Measurements from ENCODE around the genes PDE5A and SPRY1.

DNA sequence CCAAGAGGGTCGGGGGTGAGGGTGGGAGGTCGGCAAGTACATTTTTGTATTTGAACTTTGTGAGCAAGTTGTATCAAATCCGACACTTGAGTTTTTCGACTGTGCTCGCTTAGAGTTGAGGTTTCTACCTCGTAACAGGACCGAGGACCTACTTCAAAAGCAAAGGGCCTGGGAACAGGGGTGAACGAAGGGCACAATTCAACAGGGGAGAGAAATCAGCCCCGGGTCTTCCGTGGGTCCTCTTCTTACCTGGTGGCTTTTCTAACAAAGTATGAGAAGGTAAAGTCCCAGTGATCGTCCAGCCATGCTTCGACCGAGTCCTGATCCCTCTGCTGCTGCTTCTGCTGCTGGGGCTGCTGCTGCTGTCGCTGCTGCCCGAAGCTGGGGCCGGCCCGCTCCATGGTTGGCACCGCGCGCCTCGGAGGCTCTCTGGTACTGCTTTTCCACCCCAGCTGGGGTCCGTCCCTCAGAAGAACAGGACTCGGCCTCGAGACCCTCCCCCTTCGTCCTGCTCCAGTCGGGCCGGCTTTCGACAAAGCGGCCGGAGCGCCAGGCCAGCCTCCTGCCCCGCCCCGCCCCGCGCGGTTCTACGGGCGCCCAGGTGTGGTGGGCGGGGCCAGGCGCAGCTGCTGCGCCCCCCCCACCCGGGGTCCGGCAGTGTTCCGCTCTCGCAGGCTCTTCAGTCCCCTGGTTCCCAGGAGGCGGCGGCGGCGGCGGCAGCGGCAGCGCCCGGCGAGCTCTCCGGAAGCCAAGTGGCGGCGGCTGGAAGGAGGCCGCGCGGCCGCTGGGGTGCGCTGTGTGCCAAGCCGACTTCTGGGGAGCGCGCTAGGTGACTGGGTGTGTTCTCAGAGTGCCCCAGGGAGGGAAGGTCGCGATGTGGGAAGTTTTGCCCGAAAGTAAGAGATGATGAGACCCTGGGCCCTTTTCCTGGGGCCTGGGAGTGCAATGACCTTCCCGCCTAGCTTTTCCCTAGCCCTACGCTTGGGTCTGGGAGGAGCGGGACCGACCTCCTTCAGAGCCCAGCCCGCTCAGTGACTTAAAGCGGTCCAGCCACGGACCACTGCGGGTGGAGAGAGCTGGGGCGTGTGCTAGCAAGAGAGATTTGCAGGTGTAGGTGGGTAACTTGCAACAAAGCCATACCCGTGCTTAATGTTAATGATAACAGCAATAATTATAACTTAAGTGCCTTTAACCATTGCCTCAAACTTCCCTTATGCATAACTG, at the start of gene PDE5A:
Gene PDE5A (minus strand): TSS at position 534 of the 1,224 bp plus-strand sequence.
- PRO-cap = bidirectional peak, plus-strand start at position 690 of the sequence, minus-strand start at position 445 of the sequence; unidirectional peak, minus-strand start at position 741 of the sequence; bidirectional peak, plus-strand start at position 1,039 of the sequence, minus-strand start at position 741 of the sequence

DNA sequence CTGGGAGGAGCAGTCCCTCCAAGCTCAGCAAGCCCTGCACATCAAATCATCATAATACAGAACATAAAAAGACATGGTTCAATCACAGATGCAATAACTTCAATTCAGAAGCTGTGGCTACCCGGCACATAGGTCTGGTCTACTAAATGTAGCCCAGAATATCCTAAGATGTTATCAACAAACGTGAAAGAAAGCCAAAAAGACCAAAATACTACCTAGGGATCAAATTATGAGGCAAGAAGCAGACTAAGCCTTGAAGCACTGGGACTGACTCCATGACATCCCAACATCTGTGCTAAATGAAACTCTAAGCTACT, 81.8 kb downstream of the MAD2L1 start:
- PRO-cap = no peak

DNA sequence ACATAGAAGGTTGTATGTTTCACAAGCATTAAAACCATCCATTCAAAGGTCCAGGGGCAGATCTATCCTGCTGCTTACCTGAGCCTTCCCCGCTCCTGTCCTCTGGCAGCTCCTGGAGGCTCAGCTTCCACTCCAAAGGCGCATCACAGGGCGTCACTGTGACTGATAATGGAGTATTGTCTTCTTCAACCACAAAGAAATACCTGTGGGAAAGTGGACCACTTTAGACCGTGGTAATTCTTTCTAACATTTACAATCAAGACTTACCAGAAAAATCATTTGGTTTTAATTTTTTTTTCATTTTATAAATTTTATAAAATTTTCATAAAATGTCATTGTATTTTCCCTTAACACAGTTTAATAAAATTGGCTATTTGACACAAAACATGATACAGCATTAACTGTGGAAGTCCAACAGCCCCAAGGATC, 32.5 kb downstream of the NDNF start:
- PRO-cap = no peak

- PRO-cap = unidirectional peak, plus-strand start at chr4:121070901; bidirectional peak, plus-strand start at chr4:121071355, minus-strand start at chr4:121071201
Observed at GRCh38 chr4:121070620-121071802, 1.3 kb downstream of the NDNF start.

GRCh38 chr4:121139907-121140106, 24.3 kb downstream of the TNIP3 start:
- PRO-cap = no peak

- PRO-cap = no peak
Observed at GRCh38 chr4:121199920-121200612, 35.9 kb upstream of the TNIP3 start.

GRCh38 chr4:121551976-121552371, 144.8 kb downstream of the ANXA5 start:
- PRO-cap = no peak

DNA sequence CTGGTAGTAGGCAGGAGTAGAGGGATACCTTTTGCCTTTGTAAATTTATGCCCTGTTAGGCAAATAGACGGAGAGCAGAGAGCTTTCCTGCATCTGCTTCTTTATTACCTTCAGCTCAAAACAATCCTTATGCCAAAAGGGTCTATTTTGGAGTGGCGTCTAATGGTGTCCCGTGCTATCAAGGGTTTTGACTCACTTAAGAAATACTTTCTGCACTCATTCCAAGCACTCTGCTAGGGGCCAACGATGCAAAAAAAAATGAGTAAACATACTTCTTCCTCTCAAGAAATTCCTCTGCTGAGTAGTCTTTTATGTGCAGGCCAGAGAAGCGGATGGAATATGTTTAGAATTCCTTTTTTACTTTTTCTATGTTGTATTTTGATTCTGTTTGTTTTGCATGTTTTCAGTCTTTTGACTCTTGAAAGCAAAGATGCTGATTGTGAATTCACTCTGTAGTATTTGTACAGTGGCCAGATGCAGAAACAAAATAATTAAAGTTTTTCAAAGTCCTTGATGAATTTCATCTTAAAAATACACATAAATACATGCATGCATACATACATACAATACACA, 131.7 kb downstream of the ANXA5 start:
- PRO-cap = no peak

GRCh38 chr4:121681511-121681803, 15.3 kb downstream of the ANXA5 start:
- PRO-cap = no peak

DNA sequence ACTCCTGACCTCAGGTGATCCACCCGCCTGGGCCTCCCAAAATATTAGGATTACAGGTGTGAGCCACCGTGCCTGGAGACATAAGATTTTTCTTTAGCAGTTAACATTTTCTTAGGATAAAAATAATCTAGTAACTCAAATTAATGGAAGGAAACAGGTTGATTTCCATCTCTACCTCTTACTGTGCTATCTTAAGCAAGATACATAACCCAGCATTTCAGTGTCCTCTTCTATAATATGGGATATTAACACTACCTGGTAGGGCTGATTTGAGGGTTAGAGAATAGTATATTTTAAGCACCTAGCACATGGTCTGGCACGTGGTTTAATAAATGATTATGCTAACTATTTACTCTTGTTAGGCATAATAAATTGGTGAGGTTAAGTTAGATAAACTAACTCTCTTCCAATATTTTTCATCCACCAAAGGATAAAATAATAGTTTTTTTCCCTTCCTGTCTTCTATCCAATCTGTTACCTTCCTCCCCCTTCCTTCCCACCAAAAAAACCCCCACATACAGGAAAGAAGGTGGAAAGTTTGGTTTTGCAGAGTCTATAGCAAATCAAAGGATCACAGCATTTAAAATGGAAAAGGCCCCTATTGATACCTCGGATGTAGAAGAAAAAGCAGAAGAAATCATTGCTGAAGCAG, 10.8 kb downstream of the CCNA2 start:
- PRO-cap = no peak

DNA sequence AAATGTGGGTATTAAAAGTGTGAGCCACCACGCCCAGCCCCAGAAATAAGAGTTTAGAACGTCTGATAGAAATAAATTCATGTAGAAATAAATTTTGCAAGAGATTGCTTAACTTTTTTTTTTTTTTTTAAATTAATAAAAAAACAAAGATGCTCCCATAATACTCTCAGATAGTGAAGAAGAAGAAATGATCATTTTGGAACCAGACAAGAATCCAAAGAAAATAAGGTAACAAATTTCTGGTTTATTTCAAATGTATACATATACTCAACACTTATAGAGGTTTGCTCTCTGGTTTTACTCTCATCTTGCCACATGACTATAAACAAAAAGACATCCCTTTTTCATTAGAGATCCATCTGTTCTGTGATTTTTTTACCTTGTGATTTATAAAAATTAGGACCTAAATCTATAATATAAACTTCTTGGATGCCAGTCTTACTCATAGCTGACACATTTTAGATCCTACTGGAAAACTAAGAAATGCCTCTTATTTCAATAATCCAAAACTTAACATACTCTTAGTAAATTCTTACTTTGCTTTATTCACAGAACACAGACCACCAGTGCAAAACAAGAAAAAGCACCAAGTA, 7.4 kb downstream of the CCNA2 start:
- PRO-cap = no peak

DNA sequence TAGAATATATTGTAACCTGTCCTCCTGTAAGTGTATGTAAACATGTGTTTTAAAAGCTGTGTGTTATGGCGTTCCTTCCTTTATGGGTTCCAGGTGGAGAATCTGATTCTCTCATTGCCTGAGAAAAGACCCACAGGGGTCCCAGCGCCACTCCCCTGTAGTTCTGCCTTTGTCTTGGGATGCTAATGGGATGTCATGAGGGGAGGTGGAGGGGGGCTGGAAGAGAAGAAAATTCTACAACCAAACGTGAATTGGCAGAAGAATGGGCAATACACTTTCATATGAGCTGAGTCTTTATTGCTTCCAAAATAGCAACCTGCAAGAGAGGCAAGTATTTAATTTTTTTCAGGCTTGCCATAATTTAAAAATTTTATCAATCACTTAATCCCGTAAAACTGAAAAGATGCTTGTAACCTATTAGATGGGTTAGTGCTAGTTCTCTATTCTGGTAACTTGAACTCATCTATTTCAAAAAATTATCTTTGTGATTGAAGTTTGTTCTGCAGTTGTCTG, 1.8 kb downstream of the FGF2 start:
- PRO-cap = no peak

DNA sequence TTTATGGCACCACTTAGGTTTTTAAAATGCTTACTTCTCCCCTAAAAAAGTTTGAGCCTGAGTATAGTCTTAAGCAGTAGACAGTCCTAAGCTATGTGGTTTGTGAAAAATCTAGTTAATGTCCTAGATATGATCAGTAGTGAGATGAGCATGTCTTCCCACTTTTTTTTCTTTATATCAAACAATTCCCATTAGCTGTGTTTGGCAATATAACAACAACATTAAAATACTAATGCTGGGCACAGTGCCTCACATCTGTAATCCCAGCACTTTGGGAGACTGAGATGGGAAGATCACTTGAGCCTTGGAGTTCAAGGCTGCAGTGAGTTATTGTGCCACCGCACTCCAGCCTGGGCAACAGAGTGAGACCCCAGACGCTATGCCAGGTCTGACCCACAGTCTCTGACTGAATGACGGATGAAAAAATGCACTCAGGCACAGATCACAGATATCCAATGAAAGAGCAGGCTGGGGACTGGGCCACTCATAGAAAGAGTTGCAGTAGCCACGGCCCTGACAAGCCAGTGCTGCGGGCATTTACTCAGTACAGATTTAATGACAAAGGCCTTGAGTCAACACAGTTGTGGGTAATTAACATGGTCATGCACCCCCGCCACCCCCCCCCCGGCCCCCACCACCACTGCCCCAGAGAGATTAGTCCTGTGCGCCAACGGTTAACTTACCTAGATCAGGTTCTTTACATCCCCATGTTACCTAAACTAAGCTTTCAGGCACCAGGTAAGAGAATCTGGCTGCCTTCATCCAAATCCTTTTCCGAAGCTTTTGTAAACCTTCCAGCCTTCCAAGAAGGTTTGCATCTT, 22.7 kb downstream of the NUDT6 start:
- PRO-cap = no peak

DNA sequence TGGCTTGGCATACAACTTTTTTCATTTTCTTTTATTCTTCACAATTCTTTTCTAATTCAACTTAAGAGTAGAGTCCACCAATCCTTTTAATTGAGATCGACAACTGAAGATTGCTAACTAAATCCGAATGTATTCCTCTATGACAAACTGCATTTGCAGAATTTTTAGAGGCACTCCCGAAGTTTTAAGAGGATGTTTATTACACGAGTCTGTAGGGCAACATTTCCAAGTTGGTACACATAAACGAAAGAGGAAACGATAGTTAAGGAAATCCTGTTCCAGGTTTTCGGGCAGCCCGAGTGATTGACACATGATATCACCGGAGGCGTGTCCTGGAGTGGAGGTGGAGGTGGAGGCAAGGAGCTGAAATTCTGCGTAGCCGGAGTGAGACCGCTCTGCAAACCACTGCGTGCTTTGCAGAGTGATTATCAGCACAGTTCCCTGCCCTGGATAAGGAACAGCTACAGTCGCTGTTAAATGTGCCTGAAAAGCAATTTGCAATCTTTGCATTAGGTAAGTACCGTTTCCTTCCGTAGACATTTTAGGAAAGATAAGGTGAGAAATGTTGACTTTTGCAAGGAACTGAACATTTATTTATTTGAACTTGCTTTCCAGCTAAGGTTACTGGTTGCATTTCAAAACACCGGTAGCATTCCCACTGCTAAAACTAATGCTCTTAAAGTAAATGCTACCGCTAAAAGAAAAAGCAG, at the start of gene SPRY1:
Gene SPRY1 (plus strand): TSS at position 376 of the 710 bp plus-strand sequence.
- PRO-cap = bidirectional peak, plus-strand start at position 376 of the sequence, minus-strand start at position 213 of the sequence

DNA sequence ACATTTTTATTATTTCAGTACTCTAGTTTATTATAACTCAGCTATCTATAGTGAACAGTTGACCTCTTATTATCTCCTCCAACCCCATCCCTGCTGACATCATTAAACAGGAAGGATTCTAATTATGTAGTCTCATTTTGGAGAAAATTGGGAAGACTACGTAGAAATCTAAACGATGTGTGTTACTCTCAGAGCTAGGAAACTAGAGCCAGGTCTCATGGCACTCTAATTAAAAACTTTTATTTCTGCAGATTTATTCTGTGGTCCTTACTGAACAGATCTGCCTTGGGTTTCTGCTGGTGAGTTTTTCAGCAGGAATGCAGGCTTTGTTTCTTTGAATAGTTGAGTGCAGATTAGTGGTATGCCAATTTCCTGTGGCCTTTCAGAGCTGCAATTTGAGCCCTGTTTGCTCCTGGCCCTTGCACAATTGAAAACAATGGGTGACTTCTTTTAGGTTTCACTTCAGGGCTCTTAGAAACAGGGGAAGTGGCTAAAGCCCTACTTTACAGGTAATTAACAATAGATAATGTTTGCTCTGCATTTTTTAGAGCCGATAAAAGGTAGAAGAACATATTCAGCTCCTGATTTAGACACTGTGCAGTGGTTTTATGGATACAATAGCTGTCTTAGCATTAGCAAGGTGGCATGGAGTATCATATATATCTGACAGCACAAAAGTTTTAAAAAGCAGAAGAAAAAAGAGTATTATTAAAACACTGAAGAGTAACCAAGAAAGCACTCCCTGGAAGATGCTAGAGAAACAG, 21.8 kb downstream of the SPRY1 start:
- PRO-cap = no peak

DNA sequence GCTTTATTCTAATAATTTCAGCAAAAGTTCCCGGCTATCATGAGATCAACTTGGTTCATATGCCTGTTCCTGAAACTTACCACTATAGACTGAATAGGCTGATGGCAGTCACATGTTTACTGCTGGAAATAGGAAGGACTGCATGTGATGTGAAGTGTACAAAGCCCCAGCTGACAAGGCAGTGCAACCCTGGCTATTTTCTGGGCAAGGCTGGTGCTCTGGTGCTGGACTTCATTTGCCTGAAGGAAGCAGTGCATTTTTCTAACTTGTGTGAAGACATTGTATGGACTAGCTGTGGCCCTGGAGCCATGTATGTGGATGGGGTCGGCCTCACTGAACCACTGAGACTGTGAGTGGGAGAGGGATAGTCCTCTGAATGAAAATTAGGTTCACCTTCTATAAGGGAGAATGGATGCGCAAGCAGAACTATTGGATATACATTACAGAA, 107.5 kb downstream of the SPRY1 start:
- PRO-cap = no peak

DNA sequence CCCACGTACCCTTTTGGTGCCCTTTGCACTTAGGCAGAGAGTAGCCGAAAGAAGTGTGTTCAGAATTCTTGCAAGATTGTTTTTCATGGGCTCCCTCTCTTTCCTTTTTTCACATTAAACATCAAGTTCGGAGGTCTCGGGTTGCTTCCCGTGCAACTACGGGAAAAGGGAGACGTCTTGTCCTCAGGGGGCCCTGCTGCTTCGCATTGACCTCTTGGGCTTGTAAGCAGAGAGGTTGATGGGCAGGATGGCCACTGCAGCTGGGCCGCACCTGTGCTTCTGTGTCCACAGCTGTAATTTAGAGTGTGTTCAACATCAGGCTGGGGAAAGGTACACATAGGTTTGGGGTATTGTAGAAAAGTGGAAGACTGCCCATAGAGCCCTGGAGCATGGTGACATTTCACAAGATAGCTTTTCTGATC, 109.7 kb downstream of the SPRY1 start:
- PRO-cap = no peak

- PRO-cap = bidirectional peak, plus-strand start at chr4:123827144, minus-strand start at chr4:123826944
Observed at GRCh38 chr4:123826758-123827246, 430.2 kb downstream of the SPRY1 start.

- PRO-cap = no peak
Observed at GRCh38 chr4:124670970-124671718, 41.4 kb downstream of the ANKRD50 start.

GRCh38 chr4:124671719-124672215, 40.8 kb downstream of the ANKRD50 start:
- PRO-cap = no peak